PC-3 (cell line): ENCODE measurements around the genes DNAJA3 and NMRAL1.

GRCh38 chr16:3739482-3739878, 22.2 kb upstream of the TRAP1 start:
- RAMPAGE, long total RNA, result no peak

DNA sequence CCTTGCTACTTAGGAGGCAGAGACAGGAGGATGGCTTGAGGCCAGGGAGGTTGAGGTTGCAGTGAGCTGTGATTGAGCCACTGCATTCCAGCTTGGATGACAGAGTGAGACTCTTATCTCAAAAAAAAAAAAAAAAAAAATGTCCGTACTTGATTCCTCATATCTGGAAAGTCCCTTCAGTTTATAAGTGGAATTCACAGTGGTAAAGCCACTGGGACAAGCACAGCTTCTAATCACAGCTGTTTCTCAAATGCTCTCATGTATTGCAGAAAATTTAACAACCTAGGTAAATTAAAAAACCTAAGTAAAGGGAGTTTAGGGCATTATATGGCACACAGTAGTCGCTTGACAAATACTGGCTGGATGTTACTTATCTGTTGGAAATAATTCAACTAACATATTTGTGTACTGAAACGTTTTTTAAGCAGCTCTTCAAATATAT, 78.8 kb upstream of the CREBBP start:
- RAMPAGE, long total RNA, result no peak

DNA sequence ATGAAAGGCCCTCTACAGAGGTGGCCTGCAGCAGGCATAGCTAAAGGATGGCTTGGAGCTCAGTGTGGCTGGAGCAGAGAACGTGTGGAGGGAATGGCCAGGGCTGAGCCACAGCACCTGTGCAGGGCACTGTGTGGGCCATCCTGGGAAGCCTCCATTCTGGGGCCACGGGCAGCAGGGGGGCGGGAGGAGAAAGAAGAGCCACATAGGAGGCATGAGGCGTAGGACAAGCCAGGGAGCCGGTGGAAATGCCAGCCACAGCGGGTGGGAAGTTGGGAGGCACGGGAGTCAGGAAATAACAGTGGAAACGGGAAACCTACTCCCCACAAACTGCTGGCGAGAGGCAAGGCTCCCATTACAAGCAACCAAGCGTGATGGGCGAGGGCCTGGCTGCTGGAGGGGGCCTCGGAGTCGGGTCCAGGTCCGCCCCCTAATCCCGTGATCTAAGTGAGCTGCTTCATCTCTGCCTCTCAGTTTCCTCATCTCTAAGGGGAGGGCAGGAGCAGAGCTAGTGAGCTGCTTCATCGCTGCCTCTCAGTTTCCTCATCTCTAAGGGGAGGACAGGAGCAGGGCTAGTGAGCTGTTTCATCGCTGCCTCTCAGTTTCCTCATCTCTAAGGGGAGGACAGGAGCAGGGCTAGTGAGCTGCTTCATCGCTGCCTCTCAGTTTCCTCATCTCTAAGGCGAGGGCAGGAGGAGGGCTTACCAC, 104.9 kb downstream of the ADCY9 start:
- RAMPAGE, long total RNA, result no peak

DNA sequence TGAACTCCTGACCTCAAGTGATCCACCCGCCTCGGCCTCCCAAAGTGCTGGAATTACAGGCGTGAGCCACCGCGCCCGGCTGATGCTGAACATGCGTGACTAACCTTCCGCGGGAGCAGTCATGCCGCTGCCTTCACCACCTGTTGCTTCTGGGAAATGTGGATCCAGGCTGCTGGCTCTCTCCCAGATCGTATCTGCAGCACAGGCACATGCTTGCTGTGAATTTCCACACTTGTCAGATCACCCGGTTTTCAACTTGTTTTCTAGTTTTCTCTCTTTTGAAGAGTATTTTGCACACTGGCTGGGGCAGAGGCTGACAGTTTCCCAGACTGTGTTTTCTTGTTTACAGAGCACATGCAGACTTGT, 97.8 kb downstream of the ADCY9 start:
- RAMPAGE, long total RNA, result no peak

GRCh38 chr16:4021046-4021379, 95.2 kb downstream of the ADCY9 start:
- RAMPAGE, long total RNA, result no peak

DNA sequence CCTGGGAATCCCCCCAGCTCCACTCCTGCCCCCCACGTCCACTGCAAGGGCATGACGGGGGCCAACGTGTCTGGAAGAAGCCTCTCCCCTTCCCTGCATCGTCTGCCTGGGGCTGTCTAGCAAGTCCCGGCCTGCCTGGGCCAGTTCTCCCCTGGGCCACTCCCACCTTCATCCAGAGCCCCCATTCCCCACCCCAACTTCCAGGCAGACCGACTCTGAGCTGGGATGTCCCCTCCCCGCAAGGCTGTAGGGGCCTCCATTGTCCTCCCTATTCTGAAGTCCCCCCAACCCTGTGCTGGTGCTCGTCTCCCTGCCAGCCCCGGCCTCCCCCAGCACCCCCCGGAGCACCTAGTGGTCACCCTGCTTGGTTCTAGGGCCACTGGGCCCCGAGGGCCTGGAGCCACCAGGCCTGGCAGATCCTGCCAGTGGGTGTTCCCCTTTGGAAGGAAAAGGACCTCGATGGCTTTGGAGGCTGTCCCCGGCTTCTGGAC, 4.7 kb downstream of the GLIS2 start:
- RAMPAGE, long total RNA, result no peak

GRCh38 chr16:4373732-4374735, 2.4 kb downstream of the VASN start:
- RAMPAGE, long total RNA, result no peak

DNA sequence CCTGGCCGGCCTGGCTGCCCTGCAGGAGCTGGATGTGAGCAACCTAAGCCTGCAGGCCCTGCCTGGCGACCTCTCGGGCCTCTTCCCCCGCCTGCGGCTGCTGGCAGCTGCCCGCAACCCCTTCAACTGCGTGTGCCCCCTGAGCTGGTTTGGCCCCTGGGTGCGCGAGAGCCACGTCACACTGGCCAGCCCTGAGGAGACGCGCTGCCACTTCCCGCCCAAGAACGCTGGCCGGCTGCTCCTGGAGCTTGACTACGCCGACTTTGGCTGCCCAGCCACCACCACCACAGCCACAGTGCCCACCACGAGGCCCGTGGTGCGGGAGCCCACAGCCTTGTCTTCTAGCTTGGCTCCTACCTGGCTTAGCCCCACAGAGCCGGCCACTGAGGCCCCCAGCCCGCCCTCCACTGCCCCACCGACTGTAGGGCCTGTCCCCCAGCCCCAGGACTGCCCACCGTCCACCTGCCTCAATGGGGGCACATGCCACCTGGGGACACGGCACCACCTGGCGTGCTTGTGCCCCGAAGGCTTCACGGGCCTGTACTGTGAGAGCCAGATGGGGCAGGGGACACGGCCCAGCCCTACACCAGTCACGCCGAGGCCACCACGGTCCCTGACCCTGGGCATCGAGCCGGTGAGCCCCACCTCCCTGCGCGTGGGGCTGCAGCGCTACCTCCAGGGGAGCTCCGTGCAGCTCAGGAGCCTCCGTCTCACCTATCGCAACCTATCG, 10.2 kb downstream of the VASN start:
- RAMPAGE, long total RNA, result no peak

DNA sequence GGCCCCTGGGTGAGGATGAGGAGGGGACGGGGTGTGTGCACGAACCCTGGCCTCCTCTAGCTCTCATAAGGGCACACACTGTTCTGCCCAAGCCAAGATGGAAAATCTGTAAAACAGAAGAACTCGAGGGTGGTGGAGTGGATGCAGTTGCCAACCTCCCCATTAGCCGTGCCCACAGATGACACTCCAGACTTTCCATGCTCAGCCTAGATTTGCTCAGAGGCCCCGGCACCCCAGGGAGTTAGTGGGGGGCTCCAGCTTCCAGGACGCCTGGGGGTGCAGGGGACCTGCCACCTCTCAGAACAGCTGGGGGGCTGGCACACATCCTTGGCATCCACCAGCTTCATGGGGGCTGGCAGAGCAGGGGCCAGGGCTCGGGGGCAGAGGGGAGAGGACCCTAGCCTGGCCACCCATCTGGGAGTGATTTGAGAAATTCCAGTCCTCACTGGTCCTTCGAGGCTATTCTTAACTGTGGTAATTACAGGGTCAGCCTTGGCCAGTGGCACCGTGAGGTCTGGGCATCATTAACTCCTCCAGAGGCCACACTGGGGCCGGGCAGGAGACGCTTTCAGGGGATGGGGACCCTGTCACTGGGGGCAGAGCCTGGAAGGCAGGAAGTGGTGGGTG, 14.2 kb downstream of the VASN start:
- RAMPAGE, long total RNA, result no peak

DNA sequence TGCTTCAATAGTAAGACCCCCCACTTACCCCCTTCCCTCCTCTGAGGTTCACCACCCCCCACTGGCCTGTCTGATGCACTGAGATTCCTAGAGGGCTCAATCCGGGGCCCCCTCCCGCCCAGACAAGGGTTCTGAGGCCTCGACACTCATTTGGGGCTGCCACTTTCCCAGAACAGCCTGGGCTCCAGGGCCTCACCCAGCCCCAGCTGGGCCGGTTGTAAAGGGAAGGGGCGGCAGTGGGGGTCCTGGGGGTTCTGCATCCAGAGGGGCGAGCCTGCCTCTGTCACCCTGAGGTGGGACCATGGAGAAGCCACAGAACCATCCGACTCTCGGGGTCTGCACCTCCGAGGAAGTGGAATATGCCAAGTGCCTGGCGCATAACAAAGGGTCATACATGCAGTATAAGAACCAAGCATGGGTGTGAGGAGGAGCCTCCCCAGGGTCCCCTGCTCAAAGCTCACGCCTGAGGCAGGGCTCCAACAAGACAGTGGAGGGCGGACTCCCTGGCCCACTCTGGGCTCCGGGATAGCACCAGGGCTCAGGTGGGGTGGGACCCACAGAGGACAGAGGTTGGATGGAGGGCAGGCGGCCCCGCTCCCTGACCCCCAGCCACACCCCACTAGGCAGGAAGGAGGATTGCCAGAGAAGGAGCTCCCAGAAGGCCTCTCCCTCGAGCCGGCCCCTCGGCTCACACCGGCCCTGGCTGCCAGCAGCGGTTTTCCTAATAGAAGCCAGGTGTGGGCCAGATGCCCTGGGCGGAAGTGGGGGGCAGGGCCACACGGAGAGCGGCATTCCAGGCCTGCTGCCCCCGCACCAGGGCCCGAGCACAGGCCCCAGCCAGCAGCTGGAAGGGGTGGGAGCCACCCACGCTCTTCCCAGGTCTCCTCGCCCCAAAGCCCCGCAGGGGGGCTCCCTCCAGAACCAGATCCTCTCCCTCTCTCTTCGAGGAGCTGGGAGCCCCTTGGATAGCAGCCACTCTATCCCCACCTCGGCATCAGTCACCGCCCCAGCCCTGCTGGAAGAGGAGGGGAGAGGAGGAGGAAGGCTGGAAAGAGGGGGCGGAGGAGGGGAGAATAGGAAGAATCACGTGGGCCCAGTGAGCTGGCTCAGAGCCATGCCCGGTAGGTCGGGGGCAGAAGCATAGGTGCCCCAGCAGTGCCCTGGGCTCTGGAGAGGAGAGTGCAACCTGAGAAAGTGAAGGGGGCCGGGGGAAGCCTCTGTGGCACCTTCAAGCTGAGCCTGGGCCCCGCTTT, 20.8 kb downstream of the VASN start:
- RAMPAGE, long total RNA, result no peak

- RAMPAGE, long total RNA, result no peak
Measured at GRCh38 chr16:4416753-4417395, 478 bp upstream of the CORO7 start.

GRCh38 chr16:4425699-4426621, at the start of gene DNAJA3:
TSS of gene DNAJA3 (plus strand) at chr16:4425868.
- RAMPAGE, long total RNA, result start-site peak on the plus strand at chr16:4425865-4425874, 190 and 165 reads in 2 replicates

DNA sequence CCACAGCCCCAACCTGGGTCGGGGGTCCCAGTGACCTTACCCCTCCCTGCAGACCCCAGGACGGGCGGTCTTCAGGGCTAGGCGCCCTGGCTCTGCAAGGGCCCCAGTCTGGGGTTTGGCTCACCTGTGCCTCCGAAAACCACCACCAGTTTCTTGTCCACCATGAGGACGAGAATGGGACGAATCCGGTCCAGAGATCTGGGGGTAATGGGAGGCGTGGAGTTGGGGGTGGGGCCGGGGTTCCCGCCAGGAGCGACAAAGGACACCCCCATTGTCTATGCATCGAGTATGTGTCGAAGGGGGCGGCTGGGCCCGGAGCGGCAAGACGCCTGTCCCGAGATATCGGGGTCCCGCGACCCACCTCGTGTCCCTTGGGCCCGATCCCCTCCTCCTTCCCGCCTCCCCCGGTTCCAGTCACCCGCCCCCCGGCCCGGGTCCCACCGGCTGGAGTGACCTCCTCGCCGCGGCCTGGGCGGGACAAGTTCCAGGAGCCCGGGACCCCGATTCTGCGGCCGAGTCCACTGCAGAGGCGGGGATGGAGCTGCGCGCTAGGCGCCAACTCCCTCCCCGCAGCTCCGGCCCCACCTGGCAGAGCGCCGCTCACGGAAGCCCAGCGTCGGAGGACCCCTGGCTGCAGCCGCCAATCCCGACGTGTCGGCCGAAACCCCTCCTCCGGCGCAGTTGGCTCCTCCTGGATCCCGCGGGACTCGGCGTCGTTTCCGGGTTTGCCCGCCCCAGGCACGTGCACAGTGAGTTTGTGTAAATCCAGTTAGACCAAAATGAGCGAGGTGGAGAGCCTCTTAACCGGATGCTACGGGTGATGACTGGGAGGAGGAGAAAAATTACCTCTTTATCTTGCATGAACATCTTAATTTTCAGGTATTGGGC, at the start of gene NMRAL1:
TSS of gene NMRAL1 (minus strand) at position 657 of the 888 bp plus-strand sequence.
- RAMPAGE, long total RNA, result start-site peak on the minus strand centred at position 621 of the sequence, 83 bp wide, 152 and 157 reads in 2 replicates

DNA sequence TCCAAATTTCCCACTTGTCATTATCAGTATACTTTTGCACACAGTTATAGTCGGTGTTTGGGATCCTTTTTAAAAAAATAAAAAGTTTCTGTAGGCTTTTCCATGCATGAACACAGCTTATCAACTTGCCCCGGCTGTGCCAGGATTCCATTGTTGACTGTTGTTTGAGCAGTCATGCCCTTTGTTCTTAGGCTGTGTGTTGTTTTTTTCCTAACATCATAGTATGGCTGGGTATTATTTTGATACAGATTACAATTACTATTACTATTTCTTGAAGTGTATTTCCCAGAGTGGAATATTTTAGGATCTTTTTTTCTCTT, 25.0 kb downstream of the HMOX2 start:
- RAMPAGE, long total RNA, result no peak

GRCh38 chr16:4534180-4534898, 4.2 kb downstream of the CDIP1 start:
- RAMPAGE, long total RNA, result no peak

DNA sequence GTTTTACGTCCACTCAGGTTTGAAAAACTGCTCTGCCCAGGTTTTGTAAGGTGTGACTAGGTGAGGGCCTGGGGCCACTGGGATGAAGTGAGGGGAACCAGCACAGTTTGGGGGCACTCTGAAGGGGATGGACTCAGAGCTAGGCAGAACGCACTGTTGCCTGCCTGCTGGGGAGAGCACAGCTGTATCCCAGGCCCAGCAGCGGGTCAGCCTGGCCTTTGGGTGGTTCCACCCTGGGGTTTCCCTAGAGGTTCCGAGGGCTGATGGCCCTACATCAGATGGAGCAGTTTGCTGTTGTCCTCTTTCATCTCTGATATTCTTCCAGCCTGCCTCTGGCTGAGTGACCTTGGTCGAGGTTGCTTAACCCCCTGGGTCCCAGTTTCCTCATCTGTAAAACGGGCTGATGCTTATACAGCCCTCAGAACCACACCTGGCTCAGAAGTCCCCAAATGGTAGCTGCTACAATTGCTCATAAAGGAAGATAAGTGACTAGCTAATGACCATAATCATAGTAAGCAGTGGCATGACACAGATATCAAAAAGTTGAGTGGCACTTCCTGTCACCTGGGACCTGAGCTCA, 1.6 kb downstream of the MGRN1 start:
- RAMPAGE, long total RNA, result no peak

DNA sequence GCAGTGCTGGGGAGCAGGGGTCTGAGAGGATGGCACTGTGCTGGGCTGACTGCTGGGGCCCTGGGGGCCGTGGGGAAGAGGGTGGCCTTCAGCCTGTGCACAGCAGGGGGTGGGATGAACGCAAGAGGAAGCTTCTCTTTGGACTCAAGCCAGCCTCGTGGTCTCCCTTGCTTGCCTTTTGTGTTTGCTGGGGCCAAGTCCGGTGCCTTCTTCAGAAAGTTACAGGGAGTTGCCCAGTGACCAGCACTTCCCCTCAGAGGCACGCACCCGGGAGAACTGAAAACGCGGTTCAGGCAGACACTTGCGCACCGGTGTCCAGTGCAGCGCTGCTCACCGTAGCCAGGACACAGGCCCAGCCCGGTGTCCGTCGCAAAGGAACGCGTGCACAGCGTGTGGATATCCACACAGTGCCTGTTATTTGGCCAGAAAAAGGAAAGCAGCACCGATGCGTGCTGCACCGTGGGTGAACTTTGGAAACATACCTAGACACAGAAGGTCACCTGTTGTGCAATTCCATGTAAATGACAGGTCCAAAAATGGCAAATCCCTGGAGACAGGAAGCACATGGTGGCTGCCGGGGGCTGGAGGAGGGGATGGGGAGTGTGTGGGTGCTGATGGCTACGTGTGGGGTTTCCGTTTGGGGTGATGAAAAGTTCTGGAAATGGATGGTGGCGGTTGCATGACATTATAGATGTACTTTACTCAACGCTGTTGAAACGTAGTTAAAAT, 29.4 kb upstream of the NUDT16L1 start:
- RAMPAGE, long total RNA, result no peak

DNA sequence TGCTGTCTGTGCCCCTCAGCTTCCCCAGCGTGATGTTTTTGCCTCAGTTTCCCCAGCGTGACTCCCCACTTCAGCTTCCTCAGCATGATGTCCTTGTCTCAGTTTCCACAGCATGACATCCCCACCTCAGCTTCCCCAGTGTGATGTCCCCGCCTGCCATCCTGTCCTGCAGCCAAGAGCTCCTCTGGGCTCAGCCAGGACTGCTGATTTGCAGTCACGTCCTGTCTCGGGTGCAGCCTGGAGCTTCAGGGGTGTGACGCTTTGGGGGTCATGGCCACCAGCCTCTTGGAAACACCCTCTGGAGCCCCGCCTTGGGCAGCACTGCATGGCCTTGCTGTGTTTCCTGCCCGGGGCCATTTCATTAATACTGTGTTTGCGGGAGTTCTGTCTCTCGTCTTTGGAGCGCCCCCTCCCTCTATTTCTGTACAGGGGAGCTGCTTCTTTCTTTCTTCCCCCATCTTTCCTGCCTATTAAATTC, 16.5 kb upstream of the NUDT16L1 start:
- RAMPAGE, long total RNA, result no peak

DNA sequence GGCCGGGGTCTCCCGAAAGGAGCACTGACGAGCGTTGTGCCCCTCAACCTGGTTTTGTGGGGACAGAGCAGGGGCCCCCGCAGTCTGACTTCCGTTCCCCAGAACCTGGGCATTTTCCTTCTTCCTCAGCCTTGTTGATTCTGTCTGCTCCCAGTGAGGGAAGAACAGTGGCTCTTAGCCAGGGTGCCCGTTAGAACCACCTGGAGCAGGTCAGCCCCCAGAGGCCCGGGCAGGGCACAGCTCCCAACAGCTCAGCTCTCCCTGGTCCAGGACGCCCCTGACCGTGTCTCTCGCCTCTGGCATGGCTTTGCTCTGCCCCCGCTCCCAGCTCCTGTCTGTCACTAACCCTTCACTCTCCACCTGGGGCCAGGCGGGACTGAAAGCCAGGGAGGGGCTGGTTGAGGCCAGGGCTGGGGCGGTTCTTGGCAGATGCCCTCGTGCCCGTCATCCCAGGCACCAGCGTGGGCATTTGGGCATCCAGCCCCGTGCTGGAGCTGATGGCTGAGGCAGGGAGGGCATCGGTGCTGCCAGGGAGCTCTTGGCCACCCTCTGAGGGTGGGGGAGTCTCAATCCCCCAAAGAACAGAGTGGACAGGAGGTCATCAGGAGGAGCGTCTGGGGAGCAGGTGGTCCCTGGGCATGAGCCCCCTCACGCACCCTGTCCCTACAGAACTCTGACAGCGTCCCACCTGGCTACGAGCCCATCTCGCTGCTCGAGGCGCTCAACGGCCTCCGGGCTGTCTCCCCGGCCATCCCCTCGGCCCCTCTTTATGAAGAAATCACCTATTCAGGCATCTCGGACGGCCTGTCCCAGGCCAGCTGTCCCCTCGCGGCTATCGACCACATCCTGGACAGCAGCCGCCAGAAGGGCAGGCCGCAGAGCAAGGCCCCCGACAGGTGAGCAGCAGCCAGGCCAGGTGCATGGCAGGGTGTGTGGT, 12.2 kb upstream of the NUDT16L1 start:
- RAMPAGE, long total RNA, result no peak

GRCh38 chr16:4728611-4728852, 5.5 kb downstream of the ANKS3 start:
- RAMPAGE, long total RNA, result no peak